Lung (tissue), 4 donors: ENCODE results near the genes NRP2 and FAM237A.

GRCh38 chr2:204108284-204108865 lies 171.8 kb downstream of the ICOS start:
- PRO-cap = no peak
- RAMPAGE, long total RNA = no peak
- RRBS = no CpG with 5 or more reads among the region's 3 CpGs

- PRO-cap = no peak
- RAMPAGE, long total RNA = no peak
- RRBS = 0% methylated on average over 1 of the region's 16 CpGs
These were observed 467 bp upstream of the PARD3B start for GRCh38 chr2:204544859-204545157.

DNA sequence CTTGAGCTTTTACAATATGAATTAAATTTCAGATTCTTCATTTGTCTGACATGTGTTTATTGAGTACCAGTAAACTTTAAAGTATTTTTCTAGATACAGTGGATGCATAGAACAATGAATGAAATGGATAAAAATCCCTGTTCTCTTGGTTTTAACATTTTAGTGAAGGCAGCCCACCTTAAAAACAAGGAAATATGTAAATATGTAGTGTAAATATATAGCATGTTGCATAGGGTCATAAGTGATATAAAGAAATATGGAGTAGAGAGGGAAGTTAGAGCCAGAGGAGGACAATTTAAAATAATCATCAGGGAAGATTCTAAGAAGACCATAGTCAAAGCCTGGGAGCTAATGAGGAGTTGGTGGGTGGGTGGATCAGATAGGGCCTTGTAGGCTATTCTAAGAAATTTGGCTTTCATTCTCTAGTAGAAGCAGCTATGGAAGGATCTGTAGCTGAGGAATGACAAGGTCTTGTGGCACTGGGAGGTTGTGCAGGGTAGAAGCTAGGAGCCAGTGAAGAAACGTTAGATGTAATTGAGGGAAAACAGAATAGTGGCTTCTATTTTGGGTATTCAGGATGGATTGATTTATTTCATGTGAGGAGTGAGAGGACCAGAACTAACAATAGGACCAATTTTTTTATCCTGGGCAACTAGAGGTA lies 371.7 kb downstream of the PARD3B start:
- PRO-cap = no peak
- RAMPAGE, long total RNA = no peak
- RRBS = no CpG with 5 or more reads among the region's 1 CpG

DNA sequence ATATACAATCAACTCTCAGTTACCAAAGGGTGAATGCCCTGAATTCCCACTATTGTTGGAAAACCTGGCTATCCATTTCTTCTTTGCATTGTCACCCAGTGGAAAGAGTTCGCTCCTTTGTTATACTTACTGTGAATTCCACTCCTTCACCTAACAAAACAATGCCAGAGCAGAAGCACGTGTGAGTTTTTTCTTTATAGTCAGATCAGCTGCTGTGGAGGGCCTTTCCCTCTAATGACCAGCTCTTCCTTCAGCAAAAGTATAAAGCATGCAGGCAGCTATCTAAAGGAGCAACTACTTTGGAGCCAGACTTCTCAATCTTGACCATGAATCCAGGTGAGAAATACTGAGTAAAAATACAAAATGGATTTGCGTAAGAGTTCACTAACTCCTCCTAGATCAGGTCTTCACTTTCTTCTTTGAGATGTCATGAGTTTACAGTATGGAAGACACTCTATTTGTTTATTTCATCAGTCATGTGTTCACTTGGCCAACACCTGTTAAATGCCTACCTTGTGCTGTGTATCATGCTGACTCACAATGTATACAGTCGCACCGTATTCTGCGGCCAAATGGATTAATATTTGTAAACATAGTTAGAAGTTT lies 409.0 kb upstream of the NRP2 start:
- PRO-cap = no peak
- RAMPAGE, long total RNA = no peak
- RRBS = no CpG with 5 or more reads among the region's 6 CpGs

GRCh38 chr2:205682111-205683360 lies at the start of gene NRP2:
NRP2 (plus strand) TSS chr2:205682501.
- PRO-cap = bidirectional peak, plus-strand start at chr2:205682501, minus-strand start at chr2:205682355; bidirectional peak, plus-strand start at chr2:205682750, minus-strand start at chr2:205682695
- RAMPAGE, long total RNA = no peak
- RRBS = 2% methylated on average over 21 of the region's 96 CpGs

GRCh38 chr2:205746143-205746734 lies 63.9 kb downstream of the NRP2 start:
- PRO-cap = no peak
- RAMPAGE, long total RNA = no peak
- RRBS = no CpG with 5 or more reads among the region's 6 CpGs

DNA sequence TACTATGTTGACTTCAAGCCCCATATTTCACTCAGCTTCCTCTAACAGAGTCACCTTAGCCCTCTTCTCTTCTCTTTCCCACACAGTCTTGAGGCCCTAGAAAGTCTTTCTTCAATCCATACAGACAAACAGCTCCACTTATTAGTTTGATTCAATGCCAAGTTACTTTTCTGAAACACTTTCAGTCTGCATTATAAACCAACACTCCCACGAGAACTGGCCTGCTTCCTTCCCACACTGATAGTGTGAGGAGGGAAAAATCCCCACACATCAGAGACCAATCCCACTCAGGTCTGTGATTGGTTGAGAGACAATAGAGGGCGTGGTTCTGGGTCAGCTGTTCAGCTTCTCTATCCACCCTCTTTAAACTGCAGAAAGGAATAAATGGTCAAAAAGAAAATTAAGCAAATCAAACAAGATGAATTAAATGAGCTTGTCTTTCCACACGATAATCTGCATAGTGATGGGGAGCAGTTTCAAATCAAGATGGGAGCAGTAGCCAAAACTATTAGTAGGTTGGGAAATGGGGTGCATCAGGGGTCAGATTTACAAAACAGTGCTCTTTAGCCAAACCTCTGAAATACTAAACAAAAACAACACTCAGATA lies 152.5 kb downstream of the NRP2 start:
- PRO-cap = no peak
- RAMPAGE, long total RNA = no peak
- RRBS = no CpG with 5 or more reads among the region's 3 CpGs

- PRO-cap = no peak
- RAMPAGE, long total RNA = no peak
- RRBS = no CpG with 5 or more reads among the region's 2 CpGs
These were observed 14.6 kb downstream of the NDUFS1 start for GRCh38 chr2:206144661-206145035.

DNA sequence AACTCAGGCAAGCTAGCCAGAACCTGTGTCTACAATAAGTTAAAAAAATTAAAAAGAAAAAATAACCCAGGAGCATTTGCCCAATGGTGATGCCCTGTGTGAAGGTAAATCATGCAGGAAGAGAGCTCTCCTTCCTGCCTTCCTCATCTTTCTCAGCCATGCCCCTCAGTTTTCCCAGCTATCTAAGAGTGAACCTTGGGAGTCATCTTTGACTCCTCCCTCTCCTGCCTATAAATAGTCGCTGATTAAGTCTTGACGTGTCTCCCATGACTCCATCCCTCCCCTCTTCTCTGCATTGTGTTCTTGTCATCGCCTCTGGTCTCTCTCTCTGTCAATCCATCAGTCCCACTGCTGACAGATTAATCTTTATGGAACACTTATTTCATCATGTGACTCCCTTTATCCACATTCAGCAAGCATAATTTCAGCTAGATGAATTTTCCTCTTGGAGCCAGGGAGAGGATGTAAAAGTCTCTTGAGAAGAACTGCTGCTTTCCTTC lies 9.3 kb downstream of the ADAM23 start:
- PRO-cap = no peak
- RAMPAGE, long total RNA = no peak
- RRBS = no CpG with 5 or more reads among the region's 3 CpGs

GRCh38 chr2:206642206-206642579 lies at the start of gene FAM237A:
FAM237A (plus strand) TSS chr2:206642487.
- PRO-cap = no peak
- RAMPAGE, long total RNA = no peak
- RRBS = 3% methylated on average over 4 of the region's 28 CpGs

DNA sequence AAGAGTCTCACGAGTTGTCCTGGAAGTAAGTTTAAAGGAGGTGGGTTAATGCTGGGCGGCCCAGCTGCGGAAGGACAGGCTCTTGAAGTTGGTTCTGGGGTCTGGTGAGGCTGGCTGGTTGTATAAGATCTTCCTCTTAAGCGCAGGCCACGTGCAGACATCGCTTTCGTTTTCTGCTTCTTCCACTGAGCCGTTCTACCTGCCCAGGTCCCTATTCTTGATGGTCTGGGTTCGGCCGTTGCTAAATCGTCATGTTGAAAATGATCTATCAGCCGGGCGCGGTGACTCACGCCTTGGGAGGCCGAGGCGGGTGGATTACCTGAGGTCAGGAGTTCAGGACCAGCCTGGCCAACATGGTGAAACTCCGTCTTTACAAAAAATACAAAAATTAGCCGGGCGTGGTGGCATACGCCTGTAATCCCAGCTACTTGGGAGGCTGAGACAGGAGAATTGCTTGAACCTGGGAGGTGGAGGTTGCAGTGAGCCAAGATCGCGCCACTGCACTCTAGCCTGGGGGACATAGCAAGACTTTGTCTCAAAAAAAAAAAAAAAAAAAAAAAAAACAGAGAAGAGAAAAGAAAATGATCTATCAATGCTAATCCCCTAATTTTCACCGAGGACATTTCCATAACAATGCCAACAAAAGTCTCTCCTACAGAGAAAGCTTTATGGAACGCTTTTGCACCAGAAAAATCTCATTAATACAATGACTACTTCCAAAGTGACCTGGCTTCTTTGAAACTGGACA lies 491 bp downstream of the FASTKD2 start:
- PRO-cap = no peak
- RAMPAGE, long total RNA = no peak
- RRBS = no CpG with 5 or more reads among the region's 25 CpGs

DNA sequence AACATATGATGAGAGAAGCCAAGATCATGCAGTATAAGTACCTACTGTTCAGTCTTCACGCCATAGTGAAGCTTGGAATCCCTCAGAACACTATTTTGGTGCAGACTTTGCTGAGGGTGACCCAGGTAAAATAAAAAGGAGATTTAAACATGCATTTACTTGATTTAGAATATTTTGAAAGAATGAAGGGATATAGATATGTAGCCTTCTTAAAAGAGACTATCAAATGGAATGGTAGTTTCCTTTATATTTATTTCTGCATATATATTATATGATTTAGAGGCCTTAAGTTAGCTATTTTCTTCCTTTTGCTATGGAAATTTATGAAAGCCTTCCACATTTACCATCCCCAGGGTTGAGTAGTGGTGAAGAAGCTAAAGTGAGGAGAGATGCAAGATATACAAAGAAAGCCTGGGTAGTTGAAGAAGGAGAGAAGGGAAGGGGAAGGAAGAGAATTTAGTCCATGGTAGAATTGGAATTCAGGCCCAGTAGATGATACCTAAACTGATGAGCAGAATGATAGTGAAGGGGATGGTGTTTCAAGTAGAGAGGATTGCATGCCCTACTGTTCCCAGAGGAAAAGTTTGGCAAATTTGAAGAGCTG lies 2.0 kb downstream of the FASTKD2 start:
- PRO-cap = no peak
- RAMPAGE, long total RNA = no peak
- RRBS = no CpG with 5 or more reads among the region's 1 CpG

DNA sequence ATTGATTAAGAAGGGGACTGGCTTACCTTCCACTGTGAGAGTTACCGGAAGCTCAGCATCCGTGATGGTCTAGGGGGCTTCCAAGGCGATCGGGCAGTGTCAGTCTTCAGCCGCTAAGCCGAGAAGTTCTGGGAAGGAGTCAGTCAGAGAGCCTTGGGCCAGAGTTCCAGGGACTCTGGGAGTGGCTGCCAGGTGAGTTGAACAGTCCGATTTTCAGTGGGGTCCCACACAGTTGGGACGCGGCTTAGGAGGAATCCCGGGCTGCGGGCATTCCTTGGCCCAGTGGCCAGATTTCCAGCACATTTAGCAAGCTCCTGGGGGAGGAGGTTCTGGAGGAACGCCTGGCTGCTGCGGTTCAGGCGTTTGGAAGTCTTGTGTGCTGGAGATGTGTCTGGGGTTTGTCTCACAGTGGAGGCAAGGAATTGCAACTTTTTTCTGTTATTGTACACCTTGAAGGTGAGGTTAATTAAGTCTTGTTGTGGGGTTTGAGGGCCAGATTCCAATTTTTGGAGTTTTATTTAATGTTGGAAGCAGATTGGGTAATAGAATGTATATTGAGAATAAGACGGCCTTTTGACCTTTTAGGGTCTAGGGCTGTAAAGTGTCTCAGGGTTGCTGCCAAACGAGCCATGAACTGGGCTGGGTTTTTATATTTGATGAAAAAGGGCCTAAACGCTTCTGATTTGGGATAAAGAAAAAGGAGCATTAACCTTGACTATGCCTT lies 44.8 kb downstream of the FASTKD2 start:
- PRO-cap = no peak
- RAMPAGE, long total RNA = no peak
- RRBS = no CpG with 5 or more reads among the region's 17 CpGs

- PRO-cap = no peak
- RAMPAGE, long total RNA = no peak
- RRBS = no CpG with 5 or more reads among the region's 2 CpGs
These were observed 34.1 kb downstream of the KLF7 start for GRCh38 chr2:207131581-207132091.

- PRO-cap = no peak
- RAMPAGE, long total RNA = no peak
- RRBS = no CpG with 5 or more reads among the region's 2 CpGs
These were observed 22.7 kb downstream of the KLF7 start for GRCh38 chr2:207143088-207143378.

DNA sequence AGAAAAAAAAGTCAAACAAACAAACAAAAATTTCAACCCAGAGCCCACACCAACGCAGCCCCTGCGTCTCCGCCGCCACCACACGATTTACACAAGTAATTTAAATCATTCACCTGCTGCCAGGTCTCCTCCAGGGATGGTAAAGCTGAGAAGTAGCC lies 515 bp downstream of the KLF7 start:
- PRO-cap = no peak
- RAMPAGE, long total RNA = no peak
- RRBS = no CpG with 5 or more reads among the region's 5 CpGs

DNA sequence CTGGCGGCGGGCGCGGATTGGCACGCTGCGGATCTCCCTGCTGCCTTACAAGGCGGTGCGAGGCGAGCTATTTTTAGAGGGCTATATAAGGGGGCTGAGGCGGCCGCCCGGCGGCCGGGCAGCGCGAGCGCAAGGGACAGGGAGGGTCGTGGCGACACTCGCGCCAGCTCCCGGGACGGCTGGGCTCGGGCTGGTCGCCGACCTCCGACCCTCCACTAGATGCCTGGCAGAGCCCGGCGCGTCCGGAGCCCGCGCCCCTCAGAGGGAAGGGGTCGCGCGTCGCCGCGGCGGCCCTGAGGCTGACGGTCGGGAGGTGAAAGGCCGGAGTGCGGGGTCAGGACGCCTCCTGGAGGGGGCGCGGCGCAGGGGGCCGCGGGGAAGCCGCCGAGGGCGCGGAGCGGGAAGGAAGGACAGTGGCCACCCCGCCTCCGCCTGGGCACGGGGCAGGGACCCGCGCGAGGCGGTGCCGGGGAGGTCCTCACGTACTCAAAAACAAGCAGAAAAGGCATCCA lies 579 bp upstream of the KLF7 start:
- PRO-cap = bidirectional peak, plus-strand start at position 113 of the sequence, minus-strand start at position 134 of the sequence
- RAMPAGE, long total RNA = no peak
- RRBS = under 1% methylated on average over 15 of the region's 64 CpGs

GRCh38 chr2:207239202-207239791 lies 73.5 kb upstream of the KLF7 start:
- PRO-cap = no peak
- RAMPAGE, long total RNA = no peak
- RRBS = no CpG with 5 or more reads among the region's 6 CpGs

DNA sequence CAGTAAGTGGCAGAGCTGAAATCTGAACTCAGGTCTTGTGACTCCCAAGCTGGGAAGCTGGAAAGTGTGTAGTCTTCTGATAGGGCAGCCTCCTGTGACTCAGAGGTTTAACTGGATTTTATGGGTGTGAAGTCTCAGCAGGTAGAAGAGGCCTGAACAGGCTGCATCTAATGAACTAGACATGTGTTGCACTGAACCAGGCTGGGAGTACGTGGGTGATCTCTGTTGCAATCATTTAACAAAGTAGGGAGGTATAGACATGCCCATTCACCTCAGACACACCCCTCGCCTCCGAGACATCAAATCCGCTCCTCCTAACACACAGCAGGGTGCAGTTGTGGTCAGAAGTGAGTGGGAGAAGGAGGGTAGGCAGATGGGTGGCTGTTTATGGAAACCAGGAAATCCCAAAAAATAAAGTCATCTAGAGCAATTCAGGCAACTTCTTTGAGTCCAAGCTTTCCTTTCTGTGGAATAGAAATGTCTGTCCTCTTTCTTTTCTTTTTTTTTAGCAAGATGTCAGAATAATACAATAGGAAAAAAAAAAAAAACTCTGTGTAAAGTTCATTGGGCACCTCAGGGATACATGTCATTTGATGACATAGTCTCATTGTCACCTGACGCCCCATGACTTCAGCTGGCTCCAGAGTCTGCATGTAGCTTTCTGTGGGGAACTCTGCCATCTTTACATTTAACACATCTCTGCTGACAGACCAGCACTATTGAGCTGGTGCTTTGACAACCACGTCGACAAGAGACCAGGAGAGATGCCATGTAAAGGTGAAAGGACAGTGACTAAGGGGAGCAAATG lies 172.3 kb upstream of the KLF7 start:
- PRO-cap = no peak
- RAMPAGE, long total RNA = no peak
- RRBS = no CpG with 5 or more reads among the region's 7 CpGs

- PRO-cap = no peak
- RAMPAGE, long total RNA = no peak
- RRBS = no CpG with 5 or more reads among the region's 12 CpGs
These were observed 25.2 kb upstream of the CREB1 start for GRCh38 chr2:207504304-207505277.